SP-49 (cell line): Measurements from ENCODE around the genes KARS1 and MON1B.

DNA sequence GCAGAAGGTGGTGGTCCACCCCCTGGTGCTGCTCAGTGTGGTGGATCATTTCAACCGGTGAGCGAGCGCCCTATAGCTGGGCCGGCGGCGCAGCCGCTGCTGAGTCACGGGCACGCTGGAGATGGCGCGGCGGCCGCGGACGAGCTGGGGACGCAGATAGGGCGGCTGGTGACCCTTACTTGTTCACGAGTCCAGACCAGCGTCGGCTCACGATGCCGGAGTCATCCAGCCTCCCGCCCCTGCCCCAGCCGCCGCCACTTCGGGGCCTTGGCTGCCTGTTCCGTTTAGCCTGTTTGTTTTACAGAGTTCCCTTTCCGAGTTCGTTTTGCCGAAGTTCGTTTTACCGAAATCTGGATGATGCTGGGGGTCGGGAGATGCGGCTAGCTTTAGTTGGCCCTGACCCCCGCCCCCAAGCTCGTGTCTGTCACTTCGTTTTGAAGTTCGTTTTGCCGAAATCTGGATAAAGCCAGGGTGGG is 356 bp downstream of the PSMD7 start:
- PRO-cap, result no peak

DNA sequence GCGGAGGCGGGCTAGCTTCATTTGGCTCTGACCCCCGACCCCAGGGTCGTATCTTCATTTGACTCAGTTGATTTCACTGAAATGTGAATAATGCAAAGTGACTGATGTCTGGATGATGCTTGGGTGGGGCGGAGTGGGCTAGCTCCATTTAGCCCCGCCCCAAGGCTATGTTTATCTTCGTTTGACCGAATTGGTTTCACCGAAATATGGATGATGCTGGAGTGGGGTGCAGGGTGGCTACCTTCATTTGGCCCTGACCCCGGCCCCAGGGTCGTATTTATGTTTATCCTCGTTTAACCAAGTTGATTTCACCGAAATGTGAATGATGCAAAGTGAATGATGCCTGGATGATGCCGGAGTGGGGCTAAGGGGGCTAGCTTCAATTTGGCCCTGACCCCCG is 794 bp downstream of the PSMD7 start:
- PRO-cap, result no peak

DNA sequence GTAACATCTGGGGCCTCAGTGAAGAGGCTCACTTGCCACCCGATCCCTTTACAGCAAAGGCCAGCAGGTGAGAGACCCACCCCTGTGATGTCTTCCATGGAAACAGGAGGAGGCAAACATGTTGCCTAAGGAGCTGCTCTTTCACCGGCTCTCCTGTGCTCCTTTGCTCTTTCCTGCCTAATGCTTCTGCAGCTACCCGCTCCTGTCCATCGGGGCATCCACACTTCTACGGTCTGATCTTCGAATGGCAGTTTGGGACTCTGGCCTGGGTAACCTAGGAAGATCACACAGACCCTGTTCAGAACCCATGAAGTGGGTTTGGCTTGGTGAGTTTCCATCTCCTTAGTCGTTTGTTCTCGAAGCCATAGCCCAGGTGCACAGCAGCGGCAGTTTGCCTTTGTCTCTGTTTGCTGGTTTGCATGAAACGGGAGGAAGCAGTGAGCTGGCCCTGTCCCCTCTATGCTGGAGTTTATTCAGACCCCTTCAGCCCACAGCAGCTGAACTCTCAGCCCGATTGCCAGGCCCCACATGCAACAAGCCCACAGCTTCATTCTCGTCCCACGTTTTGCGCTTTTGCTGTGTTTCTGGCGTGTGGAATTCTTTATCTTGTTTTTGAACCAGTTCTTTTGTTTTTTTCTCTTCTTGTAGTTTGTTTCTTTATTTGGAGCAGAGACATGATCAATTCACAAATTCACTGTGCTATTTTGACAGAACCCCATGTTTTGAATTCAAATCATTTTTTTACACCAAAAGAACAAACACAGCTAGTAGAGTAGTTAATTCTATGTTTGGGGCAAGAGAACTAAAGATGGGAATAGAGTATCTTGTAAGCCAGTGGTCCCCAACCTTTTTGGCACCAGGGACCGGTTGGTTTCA is 29.1 kb downstream of the PSMD7 start:
- PRO-cap, result no peak

- PRO-cap, result no peak
Observed at GRCh38 chr16:74600997-74601610, 5.8 kb downstream of the GLG1 start.

DNA sequence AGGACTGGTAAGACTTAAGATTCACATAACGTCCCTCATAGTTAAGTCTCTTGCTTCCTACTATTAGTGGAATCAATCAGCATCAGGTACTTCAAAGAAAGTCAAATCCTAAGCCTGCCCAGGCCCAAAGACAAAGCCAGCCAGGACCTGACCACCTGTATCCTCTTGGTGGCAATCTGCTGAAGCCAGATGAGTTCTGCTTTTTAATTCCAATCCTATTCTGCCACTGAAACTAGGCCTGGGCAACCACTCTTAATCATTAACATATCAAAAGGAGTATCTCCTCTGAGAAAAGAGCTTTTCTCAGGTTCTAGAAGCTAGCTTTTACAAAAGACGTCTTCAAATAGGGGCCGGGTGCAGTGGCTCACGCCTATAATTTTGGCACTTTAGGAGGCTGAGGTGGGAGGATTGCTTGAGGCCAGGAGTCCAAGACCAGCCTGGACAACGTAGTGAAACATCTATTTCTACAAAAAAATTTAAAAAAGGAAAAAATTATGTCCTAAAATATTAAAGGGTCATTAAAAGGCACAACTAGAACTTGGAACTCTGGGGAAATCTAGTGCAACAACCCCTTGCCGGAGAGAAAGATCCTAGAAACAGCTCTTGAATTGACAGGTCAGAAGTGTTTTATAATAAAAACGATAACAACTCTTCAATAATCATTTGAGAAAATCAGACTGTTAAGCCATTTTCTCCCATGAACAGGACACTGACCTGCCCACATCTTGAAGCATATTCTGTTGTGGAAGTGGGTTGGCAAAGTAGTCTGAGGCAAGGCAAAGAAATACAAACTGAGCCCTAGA is 15.3 kb upstream of the GLG1 start:
- PRO-cap, result no peak

DNA sequence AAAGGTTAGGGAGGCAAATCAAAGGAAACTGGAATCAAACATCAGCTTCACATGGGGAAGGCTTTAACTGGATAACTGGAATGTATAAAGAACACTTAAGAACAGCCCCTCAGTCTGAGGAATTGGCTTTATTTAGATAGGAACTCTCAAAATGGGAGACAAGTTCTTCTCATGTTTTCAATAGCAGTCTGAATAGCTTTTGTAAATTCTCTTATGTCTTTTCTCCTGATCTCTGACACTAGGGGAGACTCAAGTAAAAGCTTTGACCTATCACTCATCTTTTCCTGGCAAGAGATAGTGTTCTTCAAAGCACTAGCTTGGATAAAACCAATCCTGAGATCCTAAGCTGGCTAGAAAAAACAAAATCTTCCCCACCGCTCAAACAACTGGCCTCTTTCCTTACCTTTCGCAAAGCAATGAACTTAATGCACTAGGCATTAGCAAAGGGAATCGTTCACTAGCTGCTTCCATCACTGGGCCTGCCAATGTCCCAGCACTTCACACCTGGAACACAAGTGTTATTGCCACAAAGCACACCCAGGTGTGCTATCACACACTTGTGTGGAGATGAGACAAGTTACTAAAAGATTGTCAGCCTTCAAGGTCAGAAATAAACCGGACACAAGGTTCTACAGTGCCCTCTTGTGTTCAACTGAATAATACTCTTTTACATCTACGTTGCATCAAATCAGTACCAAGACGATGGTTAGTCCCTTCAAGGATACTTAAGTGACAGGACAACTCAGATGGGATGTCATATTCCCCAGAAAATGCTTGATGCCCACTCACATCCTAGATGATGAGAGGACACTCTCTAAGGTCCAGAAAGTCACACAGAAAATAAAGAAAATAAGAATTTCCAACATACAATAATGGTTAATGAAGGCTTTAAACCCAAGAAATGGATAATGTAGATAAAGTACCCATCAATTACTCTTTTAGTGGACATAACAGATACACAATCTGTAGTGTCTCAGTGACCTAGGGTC is 16.2 kb upstream of the GLG1 start:
- PRO-cap, result no peak

DNA sequence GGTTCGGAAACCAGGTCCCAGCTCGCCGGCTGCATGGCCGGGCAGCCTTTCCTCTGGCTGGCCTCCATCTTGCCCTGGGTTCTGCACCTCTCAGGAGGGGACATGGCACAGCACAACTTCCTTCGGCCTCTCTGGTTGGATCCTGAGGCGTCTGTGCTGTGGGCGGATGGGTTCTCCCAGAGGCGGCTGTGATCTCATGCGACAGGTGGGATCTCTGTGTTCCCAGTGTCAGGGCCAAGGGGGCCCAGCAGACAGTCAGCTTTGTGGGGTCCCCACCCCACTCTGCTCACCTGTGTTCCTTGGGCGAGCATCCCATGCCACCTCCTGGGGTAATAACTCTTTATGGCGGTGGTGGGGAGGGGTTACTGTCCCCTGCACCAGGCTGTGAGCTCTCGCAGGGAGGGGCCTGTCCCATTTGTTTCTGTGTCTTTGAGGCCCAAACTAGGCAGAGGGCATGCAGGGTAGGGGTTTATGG is 35.8 kb downstream of the FA2H start:
- PRO-cap, result no peak

DNA sequence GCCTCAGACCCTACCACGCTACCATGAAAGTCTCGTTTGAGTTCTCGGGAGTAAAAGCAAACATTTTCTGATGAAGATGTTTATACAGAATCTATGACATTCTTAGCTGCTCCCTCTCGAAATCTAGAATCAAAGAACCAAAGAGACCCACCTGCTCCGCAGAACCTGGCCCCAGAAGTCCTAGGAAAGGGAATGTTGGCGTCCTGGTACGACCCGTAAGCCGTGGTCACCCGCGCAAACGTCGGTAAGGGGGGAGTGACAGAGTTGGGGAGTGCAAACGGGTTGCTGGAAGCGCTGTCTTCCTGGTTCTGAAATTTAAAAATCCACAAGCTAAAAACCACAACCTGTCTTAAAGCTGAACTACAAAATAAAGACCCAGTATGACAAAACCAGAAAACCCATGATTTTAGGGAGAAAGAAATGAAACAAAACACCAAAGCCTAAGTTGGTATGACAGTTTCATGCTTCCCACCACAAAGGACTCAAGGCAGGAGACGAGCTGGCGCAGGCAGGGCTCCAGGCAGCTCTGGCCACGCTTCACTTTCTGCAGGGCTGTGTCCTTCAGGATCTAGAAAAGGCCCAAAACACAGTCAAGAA is 75.5 kb downstream of the WDR59 start:
- PRO-cap, result no peak

DNA sequence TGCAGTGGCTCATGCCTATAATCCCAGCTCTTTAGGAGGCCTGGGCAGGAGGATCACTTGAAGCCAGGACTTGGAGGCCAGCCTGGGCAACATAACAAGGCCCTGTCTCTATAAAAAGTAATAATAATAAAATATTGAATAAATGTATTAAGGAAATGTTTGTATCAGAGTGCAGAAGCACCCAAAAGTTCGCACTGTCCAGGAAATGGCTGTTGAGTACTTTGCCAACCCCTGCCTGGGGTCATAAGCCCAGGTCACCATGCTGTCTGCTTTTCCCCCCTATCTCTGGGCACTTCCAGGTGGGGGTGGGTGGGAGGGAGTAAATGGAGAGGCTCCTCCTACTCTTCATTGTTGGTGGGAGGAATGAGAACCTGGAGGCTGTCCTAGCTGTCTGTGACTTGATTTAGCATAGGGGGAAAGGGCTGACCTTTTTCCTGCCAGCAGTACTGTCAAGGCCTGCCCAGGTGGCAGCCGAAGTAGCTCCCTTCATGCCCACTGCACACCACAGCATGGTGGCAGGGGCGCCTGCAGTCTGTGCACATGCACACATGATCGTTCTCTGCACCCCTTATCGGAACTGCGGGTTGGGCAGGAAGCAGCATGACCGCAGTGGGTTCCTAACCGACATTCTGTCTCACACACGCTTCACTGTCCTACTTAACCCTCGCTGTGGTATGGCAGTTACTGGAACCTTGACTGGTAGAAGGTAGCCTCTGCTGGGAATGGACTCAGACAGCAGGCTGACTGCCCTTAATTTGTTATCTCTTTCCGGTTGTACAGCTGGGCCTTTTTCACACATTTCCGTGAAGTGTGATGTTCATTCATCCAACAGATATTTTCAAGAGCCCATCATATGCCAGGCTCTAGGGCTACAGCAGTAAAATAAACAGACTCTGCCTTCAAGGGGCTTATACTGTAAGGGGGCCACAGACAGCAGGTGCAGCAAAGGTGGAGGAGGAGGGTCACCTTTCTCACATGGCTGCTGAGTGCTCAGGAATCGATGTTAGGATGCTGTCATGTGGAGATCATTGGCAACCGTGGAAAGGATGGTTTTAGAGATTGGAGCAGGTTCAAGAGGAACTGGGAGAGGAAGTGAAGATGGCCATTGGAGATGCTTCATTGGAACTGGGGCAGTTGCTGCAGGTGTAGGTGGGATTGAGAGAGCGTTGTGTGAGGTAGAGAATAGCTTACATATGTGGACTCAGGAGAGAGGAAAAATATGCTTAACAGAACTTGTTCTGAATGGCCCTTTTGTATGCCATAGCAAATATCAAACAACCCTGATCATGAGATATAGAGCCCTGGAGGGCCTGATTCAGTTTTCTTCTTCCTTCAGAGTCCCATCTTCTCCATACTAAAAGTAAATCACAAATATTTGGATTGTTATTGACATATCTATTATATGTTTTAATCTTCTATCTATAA is 41.3 kb downstream of the LDHD start:
- PRO-cap, result no peak

GRCh38 chr16:75112309-75113182 is 4.0 kb downstream of the LDHD start:
- PRO-cap, result no peak

GRCh38 chr16:75120200-75120657 is 3.6 kb upstream of the LDHD start:
- PRO-cap, result no peak

GRCh38 chr16:75228991-75229472 is 10.2 kb downstream of the CTRB1 start:
- PRO-cap, result no peak

DNA sequence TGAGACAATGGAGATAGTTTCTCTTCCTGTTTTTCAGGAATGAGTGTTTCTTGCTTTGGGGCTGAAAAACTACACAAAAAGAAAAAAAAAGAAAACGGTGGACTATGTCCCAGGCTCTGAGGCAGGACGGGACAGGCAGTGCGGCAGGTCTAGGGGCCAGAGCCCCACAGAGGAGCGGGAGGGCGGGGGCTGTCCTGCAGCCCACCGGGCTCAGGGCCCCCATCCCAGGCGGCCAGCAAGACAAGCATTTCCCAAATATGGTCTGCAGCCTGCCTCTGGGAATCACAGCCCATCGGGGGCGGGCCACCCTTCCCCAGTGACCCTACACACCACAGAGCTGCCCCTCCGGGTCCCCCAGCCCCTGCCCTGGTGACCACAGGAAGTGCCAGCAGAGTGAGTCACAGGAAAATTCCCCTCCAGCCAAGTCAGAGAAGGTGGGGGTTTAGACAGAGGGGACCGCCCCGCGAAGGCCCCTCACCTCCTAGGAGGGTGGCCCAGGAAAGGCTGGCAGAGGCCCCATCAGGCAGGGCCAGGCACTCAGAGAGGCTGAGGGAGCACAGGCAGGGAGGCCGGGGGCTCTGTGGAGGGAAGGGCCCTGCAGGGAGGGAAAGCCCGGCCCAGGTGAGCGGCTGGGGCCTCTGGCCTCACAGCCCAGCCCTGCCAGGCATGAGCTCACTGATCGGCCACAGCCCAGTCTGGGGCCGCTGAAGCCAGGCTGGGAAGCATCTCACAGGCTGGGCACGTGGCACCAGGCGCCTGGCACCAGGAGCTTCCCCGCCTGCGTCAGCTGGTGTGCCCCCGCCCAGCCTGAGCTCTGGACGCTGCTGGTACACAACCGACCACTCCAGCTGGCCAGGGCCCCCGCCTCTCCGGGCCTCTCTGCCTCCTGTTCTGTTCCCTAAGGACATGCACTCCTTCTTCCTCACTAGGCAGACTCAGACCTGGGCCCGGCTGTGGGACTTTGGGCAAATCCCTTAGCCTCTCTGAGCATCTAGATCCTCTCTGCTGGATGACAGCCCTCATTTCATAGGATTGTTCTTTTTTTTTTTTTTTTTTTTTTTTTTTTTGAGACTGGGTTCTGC is 6.2 kb downstream of the BCAR1 start:
- PRO-cap, result no peak

DNA sequence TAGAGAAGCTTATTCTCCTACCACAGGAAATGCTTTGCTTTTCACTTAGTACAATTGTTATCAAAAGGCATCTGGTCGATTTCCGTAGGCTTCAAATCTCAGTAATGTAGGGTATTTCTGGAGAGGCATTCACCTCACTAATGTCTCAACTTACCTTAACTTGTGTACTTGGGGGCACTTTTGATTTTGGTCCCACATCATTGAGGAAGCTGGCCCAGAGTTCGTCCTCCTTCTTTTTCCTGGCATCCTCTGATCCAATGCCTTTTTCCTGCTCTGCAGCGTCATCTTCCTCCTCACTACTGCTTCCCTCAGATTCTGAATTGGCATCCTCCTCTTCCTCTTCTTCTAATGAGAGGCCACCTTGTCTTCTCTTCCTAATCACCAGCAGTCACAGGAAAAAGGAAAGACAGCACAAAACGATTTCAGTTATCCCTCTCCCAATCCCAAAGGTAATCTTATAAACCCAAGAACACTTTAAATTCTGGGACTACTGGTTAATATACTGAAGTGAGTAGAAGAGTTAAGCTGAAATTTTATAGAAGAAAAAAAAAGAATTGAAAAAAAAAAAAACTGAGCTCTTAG is 20.8 kb downstream of the CFDP1 start:
- PRO-cap, result no peak

GRCh38 chr16:75554999-75555589 is 958 bp downstream of the TMEM231 start:
- PRO-cap, result no peak

GRCh38 chr16:75647177-75647916 is at the start of gene KARS1:
Gene KARS1 (minus strand): TSS chr16:75647665.
- PRO-cap, result bidirectional peak, plus-strand start at chr16:75647818, minus-strand start at chr16:75647665

DNA sequence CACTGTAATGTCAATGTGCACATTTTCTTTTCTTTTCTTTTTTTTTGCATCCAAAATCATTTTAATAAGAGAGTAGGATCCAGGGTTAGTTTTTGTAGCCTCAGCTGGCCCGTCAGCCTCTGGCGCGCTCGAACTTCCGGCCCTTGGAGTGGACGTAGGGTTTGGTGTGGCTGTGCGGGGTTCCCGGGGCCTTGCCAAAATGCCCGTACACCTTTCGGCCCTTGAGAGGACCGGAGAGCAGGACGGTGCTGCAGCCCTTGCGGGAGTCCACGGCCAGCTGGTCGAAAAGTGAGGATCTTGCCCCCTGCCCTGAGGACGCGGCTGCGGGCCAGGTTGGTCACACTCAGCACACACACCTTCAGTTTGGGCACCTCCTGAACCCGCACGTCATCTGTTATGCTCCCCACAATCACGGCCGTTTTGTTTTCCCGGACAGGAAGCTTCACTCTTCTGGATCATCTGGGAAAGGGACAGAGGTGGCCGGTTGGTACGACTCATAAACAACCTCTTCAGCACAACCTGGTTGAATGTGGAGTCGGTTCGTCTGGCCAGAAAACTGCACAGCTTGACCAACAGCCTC is 42.1 kb upstream of the CNTNAP4 start:
- PRO-cap, result no peak

DNA sequence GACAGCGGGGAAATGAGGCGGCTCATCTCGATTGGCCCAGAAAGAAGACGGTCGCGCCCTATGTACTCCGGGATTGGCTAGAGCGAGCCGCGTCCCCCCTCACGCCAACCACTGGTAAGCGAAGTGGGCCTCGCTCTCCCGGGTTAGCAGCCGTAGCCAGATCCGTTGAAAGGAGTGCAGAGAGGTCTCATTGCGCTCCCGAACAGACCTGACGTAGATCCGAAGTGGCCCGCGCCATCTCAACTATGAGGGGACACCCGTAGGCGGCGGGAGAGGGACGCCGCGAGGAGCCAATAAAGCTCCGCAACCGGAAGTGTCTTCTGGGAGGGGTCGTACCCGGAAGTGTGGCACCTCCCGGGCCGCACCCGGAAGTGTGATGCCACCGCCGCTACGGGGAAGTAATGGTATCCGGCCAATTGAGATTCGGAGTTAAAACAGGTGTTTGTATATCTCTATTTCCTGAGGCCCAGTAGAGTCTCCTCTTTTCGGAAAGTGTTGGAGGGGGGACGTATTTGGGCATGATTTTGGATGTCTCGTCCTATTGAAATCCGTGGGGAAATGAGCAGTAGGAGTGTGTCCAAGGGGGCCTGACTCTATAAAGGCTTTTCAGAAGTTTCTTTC is at the start of gene MON1B:
Gene MON1B, plus strand, starts transcription at position 370 of the 621 bp plus-strand sequence.
- PRO-cap, result bidirectional peak, plus-strand start at position 149 of the sequence, minus-strand start outside the sequence; bidirectional peak, plus-strand start at position 415 of the sequence, minus-strand start at position 322 of the sequence

DNA sequence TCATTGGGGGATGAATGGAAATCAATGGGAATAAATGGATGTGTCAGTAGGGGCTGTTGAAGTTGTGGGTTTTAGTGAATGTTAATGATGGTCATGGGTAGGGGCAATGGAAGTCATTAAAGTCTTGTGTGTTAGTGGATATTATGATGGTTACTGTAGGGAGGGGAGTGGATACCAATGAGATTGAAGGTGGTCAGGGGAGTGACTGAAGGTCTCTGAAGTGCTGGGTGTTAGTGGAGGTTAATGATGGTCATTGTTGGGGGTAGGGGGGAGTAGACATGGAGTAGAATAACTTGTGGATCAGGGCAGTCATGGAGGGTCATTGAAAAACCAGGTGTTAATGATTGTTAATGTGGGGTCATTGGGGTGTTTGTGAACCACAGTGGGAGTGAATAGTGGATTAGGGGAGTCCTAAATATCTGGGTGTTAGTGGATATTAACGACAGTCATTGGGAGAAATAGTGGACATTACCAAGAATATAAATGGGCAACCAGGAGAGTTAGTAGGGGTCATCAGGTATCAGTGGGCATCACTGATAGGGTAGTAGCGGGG is 1.5 kb downstream of the MON1B start:
- PRO-cap, result no peak

DNA sequence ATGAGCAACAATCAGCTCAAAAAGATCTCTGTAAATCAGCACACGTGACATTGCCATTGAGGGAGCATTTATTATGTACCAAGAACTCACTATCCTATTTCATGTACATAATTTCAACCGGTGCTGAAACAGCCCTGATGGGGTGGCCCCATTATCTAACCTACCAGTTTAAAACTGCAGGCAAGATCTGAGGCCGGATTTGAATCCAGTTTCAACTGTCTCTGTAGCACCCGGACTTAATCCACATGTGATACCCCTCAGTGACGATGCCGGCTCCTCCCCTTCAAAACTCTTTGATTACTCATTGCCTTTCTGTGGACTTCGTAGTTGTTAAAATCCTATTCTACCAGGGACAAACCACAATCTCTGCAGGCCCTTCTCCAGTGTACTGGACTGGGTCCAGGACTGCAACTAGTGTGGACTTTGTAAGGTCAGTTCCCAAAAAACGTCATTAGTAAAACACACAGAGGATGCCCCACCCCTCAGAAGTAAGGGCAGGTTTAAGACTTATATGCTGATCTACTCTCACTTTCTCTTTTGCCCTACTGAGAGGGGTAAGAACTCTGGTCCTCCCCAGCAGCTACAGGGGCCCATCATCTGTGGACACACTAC is 10.6 kb upstream of the NUDT7 start:
- PRO-cap, result no peak